ENCODE data around the gene PRR30.

- PRO-cap, result bidirectional peak, plus-strand start at chr2:27051210, minus-strand start at chr2:27051226
Observed at GRCh38 chr2:27051036-27051426, 437 bp upstream of the AGBL5 start.

- PRO-cap, result no peak
Observed at GRCh38 chr2:27052103-27052641, 704 bp downstream of the AGBL5 start.

GRCh38 chr2:27069571-27069959 is 1.9 kb downstream of the OST4 start:
- PRO-cap, result no peak

DNA sequence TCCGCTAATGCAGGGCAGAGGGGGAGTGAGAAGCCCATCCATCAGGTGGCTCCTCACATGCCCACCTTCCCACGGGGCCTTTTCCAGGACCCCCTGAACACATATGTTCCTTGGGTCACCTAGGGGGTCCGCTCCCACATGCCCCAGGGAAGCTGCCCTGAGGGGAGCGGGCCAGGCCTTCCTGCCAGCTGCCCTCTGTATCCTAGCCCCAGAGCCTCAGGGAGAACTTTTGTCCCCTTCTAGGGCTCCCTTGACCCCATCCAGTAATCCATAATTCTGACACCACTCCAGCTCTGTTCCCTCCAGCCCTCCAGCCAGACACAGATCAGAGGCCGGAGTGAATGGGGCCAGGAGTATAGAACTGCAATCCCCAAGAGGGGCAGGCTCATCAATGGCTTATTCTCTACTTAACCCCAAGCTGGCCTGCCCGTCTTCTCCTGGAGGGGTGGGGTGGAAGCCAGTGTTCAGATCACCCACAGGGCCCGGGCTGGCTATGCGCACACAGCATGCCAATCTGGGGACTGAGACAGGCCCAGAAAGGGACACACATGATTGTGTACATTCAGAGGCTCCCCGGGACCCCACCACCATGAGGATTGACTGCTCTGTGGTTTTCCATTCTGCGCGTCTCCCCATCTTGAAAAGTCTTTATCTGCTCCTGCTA is 1.0 kb downstream of the EMILIN1 start:
- PRO-cap, result no peak

- PRO-cap, result no peak
Observed at GRCh38 chr2:27139273-27139804, at the start of gene PRR30. Gene PRR30 (minus strand): TSS chr2:27139410.

- PRO-cap, result no peak
Observed at GRCh38 chr2:27341846-27342440, 14.6 kb downstream of the GTF3C2 start.

- PRO-cap, result no peak
Observed at GRCh38 chr2:27364146-27365099, 5.7 kb downstream of the EIF2B4 start.

DNA sequence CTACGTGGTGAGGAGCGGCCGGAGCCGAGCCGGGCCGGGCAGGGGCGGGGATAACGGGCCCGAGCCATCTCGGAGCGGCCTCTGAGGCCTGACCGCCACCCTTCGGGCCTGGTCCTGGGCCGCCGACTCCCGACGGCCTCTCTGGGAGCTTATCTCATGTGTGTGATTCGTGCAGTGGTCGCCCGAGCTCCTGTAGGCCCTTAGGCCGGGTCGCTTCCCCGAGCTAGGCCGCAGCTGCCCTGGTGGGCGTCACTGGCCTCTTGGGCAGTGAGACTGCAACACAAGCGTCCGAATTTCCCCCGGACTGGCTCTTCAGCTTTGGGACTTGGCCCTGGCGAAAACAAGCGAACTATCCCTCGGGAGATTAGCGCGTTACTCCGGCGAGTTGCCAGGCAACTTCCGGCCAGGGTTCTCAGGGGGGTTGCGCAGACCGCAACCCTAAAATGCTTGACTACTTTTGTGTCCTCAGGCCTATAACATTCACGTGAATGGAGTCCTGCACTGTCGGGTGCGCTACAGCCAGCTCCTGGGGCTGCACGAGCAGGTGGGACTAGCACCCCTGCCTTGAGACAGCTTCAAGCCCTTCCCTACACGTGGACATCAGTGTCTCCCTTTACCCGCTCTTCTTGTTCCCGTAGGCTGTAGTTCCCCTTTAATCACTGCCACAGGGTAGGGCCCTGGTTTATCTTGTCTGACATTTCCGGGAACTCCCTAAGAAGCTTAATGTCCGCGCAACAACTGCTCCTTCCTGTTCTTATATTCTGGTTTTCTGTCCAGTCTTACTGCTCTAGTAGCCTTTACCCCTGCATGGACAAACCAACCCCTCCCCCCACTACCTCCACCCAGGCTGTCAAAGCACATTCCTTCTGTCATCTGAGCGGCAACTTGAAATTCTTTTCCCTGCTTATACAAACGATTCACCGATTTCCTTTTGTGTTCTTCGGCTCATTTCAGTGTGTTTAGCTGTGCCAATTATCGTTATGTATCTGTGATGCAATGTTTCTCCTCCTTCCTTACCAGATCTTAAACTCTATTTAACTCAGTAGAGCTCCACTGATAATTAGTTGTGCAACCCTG is 722 bp downstream of the SNX17 start:
- PRO-cap, result no peak

DNA sequence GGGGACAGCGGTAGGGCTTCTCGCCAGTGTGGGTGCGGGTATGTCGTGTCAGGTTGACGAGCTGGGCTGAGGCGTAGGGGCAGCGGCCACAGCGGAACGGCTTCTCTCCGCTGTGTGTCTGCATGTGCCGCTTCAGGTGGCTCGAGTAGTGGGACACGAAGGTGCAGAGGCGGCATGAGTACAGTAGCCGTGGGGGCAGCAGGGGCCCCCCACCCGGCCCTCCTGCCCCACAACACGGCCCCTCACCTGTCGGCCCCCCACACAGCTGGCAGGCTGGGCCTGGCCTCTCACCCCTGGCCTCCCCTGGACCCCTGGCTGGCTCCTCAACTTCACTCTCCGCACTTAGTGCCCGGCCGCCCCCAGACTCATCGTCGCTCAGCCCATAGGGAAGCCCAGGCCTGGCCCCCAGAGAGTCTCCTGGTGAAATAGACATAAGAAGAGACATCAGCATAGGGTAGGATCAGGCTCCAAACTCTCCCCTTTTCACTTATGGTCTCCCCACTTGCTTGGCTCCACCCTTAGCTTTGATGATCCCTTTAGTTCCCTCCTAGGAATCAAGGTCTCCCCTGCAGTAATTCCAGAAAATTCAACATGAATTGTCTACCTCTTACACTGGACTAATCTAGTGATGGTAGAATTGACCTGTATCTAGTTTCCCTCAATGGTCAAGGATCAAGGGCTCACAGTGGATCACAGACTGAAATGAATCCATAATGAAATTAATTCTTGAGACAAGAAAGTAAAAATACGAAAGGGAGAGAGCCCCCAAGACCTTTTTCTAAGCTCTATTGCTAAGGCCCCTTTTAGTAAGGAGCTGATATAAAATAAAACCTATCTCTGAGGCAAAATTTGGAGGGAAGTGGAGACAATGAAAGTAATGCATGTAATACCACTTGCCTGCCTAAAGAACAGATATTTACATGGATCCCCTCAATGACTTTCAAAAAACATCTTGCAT is 1.6 kb downstream of the ZNF513 start:
- PRO-cap, result unidirectional peak, plus-strand start at position 54 of the sequence

DNA sequence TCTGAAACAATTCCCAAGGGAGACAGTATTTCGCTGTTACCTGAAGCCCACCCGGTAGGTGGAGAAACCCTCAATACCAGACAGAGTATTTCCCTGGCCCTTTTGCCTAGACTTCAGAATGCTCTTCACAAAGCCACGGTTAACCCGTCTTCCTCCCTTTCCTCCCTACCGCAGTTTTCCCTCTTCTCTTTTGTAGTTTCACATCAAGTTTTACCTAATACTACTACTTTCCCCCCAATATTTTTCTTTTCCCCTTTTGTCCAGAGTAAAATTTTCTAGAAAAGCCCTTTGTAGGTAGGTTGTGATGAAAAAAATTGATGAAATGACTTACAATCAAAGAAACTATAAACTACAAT is 1.2 kb downstream of the PPM1G start:
- PRO-cap, result no peak

DNA sequence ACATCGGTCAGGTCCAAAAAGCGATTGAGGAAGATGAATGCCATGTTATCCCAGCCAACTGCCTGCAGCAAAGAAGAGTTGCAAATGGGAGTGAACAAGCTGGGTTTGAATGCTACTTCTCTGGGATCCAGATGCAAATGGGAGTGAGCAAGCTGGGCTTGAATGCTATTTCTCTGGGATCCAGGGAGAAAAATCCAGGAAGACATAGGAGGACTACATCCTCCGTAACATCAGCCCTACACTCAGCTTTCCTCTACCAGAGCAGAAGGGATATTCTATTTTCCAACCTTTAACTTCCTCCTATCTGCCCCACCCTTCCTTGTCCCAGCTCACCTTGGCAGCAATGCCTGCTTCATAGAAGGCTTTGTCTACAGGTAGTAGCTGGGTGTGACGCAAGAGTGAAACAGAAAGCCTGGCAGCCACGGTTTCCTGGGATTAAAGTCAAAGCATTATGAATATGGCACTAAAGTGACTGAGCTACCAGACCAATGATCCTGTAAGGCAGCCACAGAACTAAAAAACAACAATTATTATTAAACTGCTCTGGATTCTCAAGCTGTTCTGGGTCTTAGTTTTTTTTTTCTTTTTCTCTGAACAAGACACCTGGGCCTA is 3.9 kb downstream of the KRTCAP3 start:
- PRO-cap, result no peak

DNA sequence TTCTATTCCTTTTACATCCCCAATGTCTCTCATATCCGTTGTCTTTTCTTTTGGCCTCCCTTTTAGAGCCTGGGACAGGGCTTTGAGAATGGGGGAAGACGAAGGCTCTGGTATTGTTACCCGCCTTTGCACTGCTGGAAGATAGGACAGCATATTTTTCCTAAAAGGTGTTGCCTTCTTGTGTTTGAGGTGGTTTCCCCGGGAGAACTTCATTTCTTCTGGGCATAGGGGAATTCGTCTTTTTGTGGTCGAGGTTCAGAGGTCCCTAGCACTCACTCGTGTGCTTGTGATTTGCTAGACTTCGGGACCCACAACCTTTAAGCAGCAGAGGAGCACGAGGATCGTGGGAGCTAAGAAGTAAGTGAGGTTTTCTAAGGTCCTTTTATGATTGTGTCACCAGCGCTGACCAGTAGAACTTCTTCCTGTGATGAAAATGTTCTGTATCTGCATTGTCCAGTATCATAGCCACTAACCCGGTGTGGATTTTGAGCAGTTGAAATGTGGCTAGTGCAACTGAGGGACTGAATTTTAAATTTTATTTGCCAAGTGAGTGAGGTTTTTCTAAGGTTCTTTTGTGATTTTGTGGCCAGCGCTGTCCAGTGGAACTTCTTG is 624 bp downstream of the ZNF512 start:
- PRO-cap, result no peak

DNA sequence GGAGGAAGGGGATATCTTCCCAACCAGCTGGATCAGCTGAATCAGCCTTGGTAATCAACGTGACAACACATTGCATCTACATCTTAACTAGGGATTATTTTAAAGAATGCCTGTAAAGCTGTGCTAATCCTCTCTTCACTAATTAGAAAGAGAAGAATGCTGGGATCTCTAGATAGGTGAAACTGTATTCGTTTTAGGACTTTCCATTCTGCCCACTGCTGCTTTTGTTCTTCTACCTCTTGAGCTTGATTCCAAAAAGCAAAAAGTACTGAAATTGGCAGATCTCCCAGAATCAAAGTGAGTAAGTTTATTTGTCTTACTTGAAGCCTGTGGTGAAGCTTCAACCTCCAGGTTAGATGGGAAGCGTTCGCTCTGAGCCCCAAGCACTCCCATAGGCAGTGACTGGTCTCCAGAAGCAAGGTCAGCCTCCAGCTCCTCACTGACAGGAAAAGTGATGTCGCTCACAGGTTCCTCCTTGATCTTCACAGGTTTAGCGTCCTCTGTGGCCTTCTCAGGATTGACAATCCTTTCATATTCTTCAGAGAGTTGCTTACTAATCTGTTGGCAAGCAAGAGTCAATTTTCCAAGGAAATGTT is 8.3 kb downstream of the SUPT7L start:
- PRO-cap, result no peak

DNA sequence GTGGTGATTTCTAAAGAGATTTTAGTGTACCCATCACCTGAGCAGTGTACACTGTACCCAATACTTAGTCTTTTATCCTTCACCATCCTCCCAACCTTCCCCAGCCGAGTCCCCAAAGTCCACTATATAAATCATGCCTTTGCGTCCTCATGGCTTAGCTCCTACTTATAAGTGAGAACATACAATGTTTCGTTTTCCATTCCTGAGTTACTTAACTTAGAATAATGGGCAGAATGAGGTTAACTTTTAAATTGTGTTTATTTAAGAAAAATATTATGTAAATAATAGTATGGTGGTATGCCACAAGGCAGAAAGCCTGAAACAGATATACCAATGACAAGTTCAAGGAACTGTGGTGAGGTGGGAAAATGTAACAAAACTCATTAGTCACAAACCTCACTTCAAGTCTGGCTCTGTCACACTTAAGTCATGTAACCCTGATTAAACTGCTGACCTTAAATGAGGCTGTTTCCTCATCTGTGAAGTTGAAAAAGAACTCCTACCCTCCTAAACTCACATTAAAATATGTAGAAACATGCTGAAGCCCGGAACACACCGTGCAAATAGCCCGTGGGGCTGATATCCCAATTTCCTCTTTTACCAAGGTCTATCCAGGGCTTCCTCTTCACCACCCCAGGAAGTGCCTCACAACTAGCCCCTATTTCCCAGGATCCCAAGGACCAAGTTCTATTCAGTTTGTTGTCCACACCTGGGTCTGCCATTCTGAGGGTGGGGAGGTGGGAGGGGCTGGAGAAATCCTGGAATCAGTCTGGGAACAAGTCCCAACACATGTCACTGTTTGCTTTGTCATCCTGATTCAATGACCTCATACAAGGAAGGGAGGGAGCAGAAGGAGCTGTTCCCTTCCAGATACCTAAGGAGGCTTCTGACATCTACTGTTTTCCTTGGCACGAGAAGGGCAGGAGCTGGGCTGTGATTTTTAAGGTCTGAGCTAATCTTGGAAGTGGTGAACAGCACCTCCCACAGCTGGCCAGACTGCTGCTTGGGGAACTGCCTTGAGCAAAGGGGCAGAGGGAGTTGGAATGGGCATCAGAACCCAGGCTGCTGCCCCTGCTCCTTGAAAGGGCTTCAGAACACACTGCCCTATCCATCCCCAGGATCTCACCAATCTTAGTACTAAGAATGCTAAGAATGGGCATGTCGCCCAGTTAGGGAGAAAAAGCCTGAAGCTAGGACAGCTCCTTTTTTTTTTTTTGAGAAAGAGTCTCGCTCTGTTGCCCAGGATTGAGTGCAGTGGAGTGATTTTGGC is 42.3 kb downstream of the SLC4A1AP start:
- PRO-cap, result bidirectional peak, plus-strand start at position 1,031 of the sequence, minus-strand start at position 717 of the sequence

DNA sequence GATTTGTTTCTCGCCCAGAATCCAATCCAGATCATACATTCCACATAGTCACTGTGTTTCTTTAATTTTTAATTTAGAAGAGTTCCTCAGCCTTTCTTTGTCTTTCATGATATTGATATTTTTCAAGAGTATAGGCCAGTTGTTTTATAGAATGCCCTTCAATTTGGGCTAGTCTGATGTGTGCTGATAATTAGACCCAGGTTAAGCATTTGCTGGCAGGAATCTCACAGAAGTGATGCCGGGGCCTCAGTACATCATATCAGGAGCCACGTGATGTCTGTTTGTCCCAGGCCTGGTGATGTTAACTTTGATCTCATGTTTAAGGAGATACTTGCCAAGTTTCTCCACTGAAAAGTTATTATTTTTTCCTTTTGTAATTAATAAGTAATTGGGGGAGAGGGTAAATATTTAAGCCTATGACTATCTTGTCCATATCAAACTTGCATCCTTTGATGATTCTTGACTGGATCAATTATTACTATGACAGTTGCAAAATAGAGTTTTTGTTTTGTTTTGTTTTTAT is 46.1 kb downstream of the SLC4A1AP start:
- PRO-cap, result no peak

DNA sequence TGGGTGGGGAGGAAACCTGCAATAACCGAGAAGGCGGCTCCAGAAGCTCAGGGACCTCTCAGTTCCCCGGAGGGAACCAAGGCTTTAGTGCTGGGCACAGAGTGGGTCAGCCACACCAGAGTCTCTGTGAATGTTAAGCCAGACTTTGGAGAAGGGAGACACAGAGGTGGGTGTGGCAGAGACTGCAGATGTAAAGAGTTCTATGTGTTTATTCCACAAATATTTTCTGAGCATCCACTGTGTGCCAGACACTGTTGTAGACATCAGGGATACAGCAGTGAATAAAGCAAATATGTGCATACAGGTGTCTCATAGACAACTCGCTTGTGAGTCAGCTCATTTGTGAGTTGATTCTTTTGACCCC is 47.9 kb upstream of the MRPL33 start:
- PRO-cap, result no peak

- PRO-cap, result no peak
Observed at GRCh38 chr2:27762824-27763087, 8.8 kb upstream of the MRPL33 start.

GRCh38 chr2:27914955-27915787 is 24.6 kb downstream of the BABAM2 start:
- PRO-cap, result no peak

- PRO-cap, result no peak
Observed at GRCh38 chr2:28117226-28117579, 226.7 kb downstream of the BABAM2 start.

DNA sequence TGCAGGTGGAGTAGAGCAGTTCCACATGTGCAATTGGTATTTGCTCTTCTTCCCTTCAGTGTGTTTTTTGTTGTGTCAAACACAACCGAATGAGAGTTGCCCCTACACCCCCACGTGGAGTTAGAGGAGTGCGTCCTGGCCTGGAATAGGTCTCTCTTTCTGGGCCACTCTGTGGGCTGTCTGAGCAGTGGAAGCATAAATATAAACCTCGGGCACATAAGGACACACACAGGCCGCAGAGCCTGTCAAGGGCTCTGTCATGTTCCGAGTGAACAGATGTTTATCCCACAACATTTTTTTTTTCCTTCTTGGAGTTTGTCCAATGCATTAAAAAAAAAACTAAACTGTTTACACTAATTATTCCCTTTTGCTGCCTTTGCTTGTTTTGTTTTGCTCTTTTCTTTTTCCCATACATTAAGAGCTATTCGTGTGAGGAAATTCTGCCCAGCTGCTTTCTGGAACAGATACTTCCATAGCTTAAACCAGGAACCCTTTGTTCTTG is 228.4 kb upstream of the FOSL2 start:
- PRO-cap, result no peak